ENCODE results near the genes MIGA1, GIPC2 and CTBS.

DNA sequence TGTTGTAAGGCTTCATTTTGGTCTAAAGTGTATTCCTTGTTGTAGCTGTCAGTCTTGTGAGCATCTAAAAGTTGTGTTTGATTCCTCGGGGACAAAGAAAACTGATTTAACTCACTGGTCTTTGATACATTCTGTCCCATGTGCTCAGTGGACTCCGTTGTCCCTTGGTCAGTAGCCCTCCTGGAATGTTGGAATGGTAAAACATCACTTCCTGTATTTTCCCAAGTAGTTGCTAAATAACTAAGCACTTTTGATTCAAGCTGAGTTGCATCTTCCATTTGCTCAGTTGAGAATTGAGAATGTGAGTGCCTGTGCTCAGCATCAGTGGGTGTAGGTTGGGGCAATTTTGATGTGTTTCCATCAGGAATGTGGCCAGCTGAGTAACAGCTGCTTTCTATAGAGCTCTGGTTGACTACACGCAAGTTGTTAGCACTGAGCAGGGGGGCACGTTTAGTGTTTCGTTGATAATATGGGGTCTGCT is 41.6 kb downstream of the LRRC53 start:
- PRO-cap, result no peak
- RAMPAGE, long total RNA, 3 experiments, result no peak in any of the 3 experiments

GRCh38 chr1:74730104-74730501 is 2.7 kb downstream of the CRYZ start:
- PRO-cap, result no peak
- RAMPAGE, long total RNA, 3 experiments, result no peak in any of the 3 experiments

GRCh38 chr1:77779360-77780743 is at the start of gene MIGA1:
MIGA1 (plus strand) TSS chr1:77779649.
- PRO-cap, result bidirectional peak, plus-strand start at chr1:77779638, minus-strand start at chr1:77779586
- RAMPAGE, long total RNA, 3 experiments, result start-site peak on the plus strand in 3 of 3 experiments, at chr1:77779643-77779691 at its widest, 231 to 604 reads per replicate

DNA sequence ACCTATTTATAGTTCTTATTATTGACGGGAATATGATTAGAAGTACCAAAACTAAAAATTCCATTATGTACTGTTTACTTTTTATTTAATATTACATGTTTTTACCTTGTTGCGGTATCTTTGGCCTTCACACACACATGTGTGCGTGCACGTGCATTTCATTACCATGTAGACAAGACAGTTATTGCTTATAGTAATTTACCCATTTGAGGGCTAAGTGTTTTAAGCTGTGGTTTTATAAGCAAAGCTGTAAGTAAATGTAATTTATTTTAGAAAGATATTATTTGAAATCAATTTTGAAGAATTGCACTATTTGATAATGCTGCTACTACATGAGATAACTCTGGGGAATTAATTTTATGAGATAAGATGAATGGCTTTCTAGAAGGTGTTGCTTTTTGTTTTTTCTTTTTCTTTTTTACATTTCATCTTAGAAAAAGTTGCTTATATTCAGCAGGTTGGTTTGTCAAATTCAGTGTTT is 11.0 kb upstream of the NEXN start:
- PRO-cap, result no peak
- RAMPAGE, long total RNA, 3 experiments, result no peak in any of the 3 experiments

DNA sequence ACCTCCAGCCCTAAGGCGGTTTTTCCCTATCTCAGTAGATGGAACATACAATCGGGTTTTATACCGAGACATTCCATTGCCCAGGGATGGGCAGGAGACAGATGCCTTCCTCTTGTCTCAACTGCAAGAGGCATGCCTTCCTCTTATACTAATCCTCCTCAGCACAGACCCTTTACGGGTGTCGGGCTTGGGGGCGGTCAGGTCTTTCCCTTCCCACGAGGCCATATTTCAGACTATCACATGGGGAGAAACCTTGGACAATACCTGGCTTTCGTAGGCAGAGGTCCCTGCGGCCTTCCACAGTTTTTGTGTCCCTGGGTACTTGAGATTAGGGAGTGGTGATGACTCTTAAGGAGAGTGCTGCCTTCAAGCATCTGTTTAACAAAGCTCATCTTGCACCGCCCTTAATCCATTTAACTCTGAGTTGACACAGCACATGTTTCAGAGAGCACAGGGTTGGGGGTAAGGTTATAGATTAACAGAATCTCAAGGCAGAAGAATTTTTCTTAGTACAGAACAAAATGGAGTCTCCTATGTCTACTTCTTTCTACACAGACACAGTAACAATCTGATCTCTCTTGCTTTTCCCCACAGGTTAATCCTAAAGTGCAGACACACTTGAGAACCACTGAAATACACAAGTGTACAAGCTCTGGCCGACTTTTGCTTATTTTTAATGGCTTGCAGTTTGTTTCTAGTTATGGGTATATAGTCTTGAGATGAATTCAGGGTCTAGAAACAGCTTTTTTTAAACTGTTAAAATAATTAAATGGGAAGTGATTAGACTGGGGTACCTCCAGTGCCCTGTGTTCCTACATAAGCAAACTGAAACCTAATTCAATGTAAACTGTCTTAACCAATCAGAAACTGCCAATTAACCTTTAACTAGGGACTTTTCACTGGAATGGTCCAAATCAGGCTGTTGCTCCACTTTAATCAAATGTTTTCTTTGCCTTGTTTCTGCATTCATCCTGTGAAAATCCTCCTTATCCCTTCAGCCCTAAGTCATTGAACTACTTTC is 4.7 kb upstream of the FUBP1 start:
- PRO-cap, result no peak
- RAMPAGE, long total RNA, 3 experiments, result no peak in any of the 3 experiments

DNA sequence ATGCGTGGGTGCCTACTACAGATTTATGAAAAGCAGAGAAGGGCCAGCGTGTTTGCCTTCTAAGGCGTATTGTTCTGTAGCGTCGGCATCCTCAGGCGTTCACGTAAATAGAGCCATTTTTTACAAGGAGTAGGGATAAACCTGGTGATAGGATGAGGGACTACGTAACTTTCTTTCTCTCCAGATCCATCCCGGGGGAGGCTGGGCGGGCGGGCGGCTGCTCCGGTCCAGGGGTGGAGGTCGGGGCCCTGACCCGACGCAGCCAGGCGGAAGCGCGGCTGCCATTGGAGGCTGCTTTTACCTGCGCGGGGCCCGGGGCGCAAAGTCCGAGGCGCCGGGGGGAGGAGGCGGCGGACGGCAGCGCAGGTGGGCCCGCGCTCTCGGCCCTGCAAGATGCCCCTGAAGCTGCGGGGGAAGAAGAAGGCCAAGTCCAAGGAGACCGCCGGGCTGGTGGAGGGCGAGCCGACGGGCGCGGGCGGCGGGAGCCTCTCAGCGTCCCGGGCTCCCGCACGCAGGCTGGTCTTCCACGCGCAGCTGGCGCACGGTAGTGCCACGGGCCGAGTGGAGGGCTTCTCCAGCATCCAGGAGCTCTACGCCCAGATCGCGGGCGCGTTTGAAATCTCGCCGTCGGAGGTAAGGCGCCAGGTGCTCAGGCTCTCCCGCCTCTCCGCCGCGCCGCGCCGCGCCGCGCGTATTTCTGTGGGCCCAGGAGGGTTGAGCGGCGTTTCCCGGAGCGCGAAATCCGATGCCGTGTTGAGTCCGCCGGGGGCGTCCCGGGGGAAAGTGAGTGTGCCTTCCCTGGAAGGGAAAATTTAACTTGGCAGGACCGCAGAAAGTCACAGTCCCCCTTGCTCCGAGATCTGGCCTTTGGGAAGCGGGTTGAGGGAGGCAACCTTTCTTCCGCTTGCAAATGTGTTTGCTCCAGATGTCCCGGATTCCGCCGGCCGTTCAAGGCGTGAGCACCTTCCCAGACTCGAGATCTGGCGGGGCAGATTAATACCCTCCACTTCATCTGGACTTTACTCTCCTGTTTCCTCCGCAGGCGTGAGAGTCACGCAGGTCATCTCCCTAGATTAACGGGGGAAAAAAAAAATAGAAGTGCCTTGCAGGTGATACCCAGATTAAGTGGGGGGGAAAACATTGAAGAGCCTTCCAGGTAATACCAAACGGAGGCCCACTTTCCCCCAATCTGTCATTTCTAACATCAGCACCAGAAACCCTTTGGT is at the start of gene GIPC2:
TSS of gene GIPC2 (plus strand) at position 265 of the 1,226 bp plus-strand sequence.
- PRO-cap, result unidirectional peak, plus-strand start at position 329 of the sequence
- RAMPAGE, long total RNA, 3 experiments, result start-site peak on the plus strand in 2 of 3 experiments, centred at positions 298 to 308 of the sequence, 14 to 24 reads per replicate

GRCh38 chr1:81414248-81414623 is 386.5 kb upstream of the ADGRL2 start:
- PRO-cap, result no peak
- RAMPAGE, long total RNA, 3 experiments, result no peak in any of the 3 experiments

DNA sequence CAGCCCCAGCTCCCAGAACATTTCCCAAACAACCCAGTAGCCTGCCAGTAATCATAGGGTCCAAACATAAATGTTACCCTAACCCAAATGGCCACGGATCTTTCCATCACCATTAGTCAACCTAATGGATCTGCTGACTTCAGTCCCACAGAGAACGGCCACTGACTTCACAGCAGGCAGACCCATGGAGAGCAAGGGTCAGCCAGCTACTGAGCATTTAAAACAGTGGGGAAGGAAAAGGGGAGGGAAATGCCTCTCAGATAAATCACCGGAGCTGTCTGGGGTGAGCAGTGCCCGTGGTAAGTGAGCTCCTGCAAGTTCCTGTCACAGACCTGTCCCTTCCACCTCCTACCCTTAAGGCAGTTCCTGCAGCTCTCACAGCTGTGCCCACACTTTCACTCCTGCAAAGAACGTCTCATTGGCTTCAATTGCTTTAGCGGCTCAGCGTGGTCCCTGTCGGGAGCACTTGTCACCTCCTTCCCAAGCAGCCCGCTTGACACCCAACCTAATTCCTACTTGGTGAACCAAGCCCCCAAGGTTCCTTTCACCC is 306.4 kb downstream of the TTLL7 start:
- PRO-cap, result no peak
- RAMPAGE, long total RNA, 3 experiments, result no peak in any of the 3 experiments

DNA sequence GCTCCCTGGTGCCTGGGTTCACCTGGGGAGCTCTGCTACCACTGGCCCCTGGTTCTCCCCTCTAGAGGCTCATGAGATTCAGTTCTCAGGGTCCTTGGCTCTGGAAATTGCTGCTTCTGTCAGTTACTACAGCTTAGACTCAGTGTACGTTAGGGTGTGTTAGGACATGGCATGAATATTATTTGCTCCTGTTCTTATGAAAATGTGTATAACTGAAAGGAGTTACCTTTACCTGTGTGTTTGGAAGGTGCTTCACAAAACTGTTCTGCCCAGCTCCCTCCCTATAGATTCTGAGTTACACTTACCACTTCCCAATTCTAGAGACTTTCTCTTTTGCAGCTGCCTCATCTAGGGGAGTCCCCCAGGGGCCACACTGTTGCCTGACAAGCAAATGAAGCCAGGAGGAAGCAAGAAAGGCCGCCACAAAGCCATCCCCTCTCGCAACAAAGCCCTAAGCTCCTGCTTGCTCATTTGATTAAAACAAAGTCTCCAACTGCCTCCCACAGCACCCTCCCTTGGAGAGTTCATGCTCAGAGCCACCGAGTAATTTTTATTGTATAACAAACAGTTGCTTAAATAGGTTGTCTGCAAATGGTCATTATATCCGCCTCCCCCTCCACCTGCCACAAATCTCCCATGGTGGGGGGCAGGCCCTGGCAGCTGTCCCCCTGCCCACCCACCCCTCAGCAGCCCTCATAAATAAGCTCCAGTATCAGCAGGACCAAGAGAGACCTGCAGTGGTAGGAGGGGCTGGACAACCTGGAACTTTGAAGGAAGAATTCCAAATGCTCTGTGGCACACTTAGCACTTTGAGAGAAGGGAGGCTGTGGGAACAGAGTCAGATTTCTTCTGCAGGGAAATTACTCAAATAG is 237.8 kb downstream of the TTLL7 start:
- PRO-cap, result no peak
- RAMPAGE, long total RNA, 3 experiments, result no peak in any of the 3 experiments

- PRO-cap, result bidirectional peak, plus-strand start at chr1:84506332, minus-strand start at chr1:84506204
- RAMPAGE, long total RNA, 3 experiments, result start-site peak on the minus strand in 3 of 3 experiments, at chr1:84506119-84506204 at its widest, 202 to 808 reads per replicate
Measured at GRCh38 chr1:84505553-84506248, 485 bp upstream of the SPATA1 start.

GRCh38 chr1:84573841-84574984 is at the start of gene CTBS:
CTBS (minus strand) TSS chr1:84574440.
- PRO-cap, result bidirectional peak, plus-strand start at chr1:84574118, minus-strand start at chr1:84573967; bidirectional peak, plus-strand start at chr1:84574601, minus-strand start at chr1:84574415
- RAMPAGE, long total RNA, 3 experiments, result start-site peak on the minus strand in 3 of 3 experiments, at chr1:84574418-84574463 at its widest, 19 to 66 reads per replicate

GRCh38 chr1:84968607-84969259 is 28.2 kb downstream of the MCOLN2 start:
- PRO-cap, result no peak
- RAMPAGE, long total RNA, 3 experiments, result no peak in any of the 3 experiments

- PRO-cap, result no peak
- RAMPAGE, long total RNA, 3 experiments, result no peak in any of the 3 experiments
Measured at GRCh38 chr1:84998677-84999419, 1.9 kb upstream of the MCOLN2 start.

- PRO-cap, result no peak
- RAMPAGE, long total RNA, 3 experiments, result no peak in any of the 3 experiments
Measured at GRCh38 chr1:85575866-85576271, 4.7 kb upstream of the CCN1 start.

GRCh38 chr1:85577972-85578640 is 2.5 kb upstream of the CCN1 start:
- PRO-cap, result bidirectional peak, plus-strand start at chr1:85578055, minus-strand start at chr1:85577858; bidirectional peak, plus-strand start at chr1:85578082, minus-strand start at chr1:85578093; bidirectional peak, plus-strand start at chr1:85578777, minus-strand start at chr1:85578482
- RAMPAGE, long total RNA, 3 experiments, result start-site peak on the minus strand in 3 of 3 experiments, at chr1:85578029-85578375 at its widest, 39 to 82 reads per replicate

- PRO-cap, result no peak
- RAMPAGE, long total RNA, 3 experiments, result no peak in any of the 3 experiments
Measured at GRCh38 chr1:85583518-85583857, 2.9 kb downstream of the CCN1 start.

- PRO-cap, result no peak
- RAMPAGE, long total RNA, 3 experiments, result no peak in any of the 3 experiments
Measured at GRCh38 chr1:85605566-85605832, 24.9 kb downstream of the CCN1 start.

DNA sequence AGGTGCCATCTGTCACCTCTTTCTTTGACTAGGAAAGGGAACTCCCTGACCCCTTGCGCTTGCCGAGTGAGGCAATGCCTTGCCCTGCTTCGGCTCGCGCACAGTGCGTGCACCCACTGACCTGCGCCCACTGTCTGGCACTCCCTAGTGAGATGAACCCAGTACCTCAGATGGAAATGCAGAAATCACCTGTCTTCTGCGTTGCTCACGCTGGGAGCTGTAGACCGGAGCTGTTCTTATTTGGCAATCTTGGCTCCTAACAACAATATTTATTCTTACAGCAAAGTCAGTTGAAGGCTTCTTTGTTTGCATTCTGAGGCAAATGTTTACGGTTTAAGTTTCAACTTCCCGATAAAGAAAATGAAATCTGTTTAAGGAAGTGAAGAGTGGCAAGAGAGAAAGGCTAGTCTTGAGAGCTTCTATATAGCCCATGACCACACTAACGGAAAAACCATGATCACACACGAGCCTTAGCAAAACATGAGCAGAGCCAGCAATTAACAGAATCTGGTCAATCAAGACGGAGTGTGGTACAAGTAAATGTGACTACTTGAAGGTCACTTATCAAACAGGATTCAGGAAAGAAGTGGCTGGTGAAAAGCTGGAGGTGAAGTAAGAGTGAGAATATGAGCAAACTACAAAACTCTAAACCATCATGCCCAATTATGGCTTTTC is 122.6 kb upstream of the ZNHIT6 start:
- PRO-cap, result no peak
- RAMPAGE, long total RNA, 3 experiments, result no peak in any of the 3 experiments

- PRO-cap, result no peak
- RAMPAGE, long total RNA, 3 experiments, result no peak in any of the 3 experiments
Measured at GRCh38 chr1:86061671-86062137, 94.9 kb downstream of the COL24A1 start.

- PRO-cap, result no peak
- RAMPAGE, long total RNA, 3 experiments, result no peak in any of the 3 experiments
Measured at GRCh38 chr1:87132668-87133069, 196.0 kb upstream of the LMO4 start.